AG10803 (cell line): ENCODE measurements around a stretch of chr10.

- RRBS: no CpG with 5 or more reads among the region's 7 CpGs
These were observed 4.2 kb upstream of the CALML5 start for GRCh38 chr10:5503436-5504038.

DNA sequence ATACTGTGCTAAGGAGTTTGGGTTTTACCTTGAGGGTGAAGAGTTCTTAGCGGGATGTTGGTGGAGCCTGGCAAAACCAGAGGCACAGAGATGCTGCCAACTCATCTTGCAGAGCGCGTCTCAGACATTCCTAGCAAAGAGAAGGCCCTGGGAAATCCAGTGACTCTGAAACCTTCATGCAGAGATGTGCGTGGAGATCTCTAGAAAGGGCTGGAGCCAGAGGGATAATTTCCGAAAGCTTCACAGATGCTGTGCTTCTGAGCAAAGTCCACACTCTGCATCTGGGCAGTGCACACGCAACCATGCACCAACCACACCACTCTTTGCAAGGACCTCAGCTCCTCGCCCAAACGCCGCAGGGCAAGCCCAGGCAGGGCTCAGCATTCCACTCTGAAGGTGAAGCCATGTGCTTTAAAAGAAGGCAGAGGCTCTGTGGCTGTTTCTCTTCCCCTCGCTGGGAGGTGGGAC, 48.5 kb downstream of the ASB13 start:
- RRBS: no CpG with 5 or more reads among the region's 10 CpGs

DNA sequence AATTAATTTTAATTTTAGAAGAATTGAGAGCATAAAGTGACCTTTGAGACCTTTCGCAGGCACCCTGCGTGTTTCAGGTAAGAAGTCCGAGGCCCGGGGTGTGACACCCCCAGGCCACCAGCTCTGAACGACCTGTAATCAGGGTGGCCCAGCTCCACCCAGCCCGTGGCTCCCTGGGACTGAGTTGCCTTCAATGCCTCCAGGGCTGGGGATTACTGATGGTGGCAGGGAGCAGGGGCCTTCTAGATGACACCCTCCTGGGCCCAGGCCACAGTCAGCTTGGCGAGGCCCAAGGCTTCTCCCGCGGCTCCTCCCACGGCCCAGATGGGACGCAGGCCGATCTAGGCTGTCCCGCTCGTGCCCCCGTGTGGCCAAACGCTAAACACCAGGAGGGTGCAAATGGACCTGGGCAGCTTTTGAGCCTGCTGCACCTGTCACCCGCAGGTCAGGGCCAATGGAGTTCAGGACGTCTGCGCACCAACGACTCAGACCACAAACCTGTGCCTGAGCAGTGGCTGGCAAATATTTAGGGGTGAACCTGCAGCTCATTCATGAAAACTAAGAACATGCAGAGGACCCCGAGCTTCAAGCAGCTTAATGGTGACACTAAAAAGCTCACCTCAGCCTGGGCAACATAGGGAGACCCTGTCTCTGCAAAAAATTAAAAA, 43.3 kb downstream of the ASB13 start:
- RRBS: no CpG with 5 or more reads among the region's 21 CpGs

DNA sequence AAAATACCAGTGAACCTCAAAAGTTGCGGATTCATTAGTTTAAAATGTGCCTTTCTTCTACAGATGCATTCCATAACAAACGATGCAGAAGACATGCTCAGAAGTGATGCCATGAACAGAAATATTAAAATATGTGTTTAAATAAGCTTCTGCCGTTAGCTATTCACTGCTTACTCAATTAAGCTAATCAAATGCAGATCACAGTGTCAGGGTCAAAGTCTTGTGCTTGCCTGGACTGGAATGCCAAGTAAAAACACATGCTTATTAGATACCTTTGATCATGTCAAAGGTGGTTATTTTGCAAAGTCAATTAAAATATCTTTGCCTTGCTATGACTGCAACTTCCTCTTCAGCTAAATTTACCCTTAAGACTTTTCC, 1.0 kb downstream of the ASB13 start:
- RRBS: no CpG with 5 or more reads among the region's 3 CpGs

DNA sequence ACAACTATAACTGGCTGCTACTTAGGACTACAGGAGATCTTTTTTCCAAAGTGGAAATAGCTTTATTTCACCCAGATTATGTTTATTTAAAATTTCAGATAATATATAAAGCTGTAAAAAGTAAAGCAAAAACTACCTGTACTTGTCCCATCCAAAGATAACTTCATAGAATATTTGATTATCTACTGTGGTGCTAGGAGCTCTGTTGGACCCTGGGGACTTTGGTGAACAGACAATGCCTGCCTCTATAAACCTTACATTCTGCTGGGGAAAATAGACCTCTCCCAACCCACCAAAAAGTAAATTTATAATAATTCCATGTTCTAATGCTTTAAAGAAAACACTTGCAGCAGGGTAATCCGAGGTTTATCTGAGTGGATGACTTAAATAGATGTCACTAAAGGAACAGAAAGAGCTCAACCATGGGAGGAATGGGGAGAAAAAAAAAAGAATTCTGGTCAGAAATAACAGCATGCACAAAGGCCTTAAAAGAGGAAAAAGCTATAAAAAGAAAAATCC, 9.1 kb downstream of the TASOR2 start:
- RRBS: no CpG with 5 or more reads among the region's 1 CpG

DNA sequence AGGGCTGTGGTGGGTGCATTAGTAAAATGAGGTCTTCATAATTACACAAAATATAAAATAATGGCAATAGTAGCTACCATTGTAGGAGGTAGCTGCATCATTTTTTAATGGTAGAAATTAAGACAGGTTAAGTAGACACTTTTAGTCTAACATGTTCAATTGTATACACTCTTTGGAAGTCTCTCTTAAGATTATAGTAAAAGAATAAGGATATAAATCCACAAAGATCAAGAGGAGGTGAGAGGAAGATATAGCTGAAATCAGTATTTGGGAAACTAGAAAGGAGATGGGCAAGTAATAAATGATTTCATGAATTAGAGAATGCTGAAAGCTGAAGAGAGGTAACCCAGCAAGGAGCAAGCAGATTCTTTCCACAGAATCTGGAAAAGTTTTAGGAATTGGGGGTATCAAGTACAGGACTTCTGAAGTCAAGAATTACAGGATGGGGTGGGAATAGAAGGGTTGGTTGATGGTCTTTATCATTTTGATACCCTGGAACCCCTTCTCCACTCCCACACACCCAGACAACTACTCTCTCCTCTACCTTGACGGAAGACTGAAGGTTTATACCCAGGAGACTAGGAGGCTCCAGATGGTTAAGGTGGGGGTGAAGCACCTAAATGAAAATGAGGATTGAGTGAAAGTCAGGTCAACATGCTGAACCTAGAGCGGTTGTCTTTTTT, 11.0 kb downstream of the TASOR2 start:
- RRBS: no CpG with 5 or more reads among the region's 2 CpGs

DNA sequence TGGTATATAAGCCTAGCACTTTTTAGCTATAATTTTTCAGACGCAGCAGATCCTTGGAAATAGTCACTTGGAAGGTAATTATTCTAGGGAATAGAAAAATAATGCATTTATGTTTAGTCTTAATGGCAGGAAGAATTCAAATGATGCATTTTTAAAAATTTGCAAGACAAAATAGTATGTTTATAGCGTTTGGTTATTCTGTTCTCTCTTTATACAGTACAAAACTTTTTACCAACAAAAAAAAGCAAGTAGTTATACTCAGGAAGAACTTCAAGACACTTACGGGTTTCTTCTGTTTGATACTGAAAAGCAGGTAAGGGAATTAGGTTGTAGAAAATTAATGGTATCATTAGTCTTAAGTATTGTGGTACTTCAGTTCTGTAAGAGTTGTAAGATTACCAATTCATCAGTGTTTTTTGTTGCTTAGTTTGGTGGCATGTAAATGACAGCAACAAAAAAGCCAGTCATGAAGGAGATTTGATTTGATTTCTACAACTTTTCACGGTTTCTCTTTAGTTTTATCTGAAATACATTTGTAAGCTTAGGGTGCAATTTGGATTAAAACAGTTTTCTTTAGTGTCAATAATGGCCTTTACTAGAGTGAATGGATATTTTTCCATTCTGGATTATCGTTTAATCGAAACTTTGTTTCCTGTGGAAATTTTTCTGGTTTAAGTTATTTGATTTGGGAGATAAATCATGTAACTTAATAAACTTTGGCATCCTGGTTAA, 28.1 kb downstream of the TASOR2 start:
- RRBS: no CpG with 5 or more reads among the region's 6 CpGs

DNA sequence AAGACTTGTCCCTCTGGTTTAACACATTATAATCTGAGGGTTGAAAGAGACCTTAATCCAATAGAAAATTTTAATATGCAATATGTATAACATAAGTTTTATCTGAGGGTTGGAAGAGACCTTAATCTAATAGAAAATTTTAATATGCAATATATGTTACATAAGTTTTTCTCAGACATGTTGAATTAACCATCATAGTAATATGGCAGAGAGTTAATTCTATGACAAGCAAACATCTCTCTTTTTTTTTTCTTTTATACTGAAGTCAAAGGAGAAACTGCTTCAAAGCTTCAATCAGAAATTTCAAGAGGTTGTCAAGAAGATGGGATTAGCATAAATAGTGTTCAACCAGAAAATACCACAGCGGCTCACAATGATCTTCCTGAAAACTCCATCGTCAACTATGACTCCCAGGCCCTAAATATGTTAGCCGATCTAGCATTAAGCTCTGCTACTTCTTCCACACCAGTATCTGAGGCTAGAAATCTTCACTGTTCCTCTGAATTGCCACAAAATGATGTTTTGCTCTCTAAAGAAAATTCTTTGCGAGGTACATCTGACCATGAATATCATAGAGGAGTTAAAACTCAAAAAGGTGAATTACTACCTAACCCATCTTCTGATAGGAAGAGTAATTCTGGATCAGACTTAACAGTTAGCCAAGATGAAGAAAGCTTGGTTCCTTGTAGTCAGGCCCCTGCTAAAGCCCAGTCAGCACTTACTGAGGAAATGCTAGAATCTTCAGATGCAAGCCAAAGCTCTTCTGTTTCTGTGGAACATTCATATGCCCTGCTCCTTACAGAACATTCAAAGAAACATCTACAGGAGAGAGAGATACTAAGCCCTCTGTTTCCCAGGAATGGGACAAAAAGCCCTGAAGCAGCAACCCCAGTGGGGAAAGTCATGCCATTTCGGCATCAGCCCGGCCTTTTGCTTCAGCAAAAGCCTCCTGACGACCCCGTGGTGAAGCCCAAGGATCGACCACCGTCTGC, 55.0 kb downstream of the TASOR2 start:
- RRBS: no CpG with 5 or more reads among the region's 10 CpGs

DNA sequence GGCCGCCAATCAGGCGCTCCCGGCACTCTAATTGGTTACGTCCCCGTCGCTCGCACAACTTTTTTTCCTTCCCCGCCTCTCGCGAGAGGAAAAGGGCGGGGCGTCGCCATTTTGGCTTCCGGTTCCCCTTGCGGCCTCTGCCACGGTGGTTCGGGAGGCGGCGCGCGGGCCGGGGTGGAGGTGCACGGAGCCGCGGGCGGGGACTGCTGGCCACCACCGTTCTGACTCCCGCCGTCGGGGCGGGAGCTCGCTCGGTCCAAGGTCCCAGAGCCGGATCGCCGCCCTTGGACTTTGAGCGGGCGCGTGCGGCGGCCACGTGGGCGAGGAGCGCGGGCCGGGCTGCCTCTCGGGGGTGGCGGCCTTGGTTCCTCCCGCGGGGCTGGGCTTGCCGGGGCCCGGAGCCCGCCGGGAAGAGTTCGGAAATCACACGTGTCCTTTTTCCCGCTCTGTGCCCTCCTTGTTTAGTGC, 321 bp upstream of the GDI2 start:
- RRBS: 1% methylated on average over 46 of the region's 57 CpGs

DNA sequence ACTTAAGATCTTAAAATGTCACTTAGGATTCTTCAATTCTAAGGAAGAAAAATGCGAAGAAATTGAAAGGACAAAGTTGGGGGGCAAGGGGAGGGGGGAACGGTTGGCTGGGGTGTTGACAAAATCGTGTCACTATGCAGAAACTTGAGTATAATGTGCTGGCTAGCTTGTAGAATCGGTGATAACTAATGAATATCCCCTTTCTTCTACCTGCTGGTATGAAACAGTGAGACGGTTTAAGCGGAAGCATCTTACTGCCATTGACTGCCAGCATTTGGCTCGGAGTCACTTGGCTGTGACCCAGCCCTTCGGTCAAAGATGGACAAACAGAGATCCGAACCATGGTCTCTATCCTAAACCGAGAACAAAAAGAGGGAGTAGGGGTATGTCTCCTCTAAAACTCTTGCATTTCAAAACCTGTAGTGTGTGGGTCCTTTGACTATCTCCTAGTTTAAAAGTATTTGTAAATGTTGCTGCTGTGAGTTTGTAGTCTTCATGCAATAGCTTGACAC, 12.8 kb downstream of the FBH1 start:
- RRBS: no CpG with 5 or more reads among the region's 10 CpGs

DNA sequence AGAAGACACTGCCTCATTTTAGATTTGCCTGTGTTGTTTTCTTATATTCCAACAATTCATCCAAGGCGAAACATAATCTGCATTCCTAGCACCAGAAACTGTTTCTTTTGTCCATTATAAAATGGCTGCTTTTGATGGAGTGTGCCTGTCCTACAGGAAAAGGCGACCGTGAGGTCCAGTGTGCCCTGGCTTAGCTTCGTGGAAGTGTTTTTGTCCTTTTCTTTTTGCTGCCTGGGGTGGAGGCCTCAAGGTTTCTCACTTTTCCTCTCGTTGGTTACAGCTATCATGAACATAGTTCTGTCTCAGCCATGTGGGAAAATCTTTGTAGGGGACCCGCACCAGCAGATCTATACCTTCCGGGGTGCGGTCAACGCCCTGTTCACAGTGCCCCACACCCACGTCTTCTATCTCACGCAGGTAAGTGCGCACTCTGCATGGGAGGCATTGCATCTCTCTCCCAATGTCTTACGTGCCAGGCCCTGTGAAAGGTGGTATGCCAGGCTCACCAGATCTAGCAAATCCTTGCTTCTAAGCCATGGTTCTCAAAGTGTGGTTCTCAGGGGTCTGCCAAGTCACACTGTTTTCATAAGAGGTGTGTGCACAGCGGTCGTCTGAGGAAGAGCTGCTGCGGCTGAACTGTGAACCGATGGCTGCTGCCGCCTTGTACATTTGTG, 28.2 kb downstream of the FBH1 start:
- RRBS: no CpG with 5 or more reads among the region's 18 CpGs

DNA sequence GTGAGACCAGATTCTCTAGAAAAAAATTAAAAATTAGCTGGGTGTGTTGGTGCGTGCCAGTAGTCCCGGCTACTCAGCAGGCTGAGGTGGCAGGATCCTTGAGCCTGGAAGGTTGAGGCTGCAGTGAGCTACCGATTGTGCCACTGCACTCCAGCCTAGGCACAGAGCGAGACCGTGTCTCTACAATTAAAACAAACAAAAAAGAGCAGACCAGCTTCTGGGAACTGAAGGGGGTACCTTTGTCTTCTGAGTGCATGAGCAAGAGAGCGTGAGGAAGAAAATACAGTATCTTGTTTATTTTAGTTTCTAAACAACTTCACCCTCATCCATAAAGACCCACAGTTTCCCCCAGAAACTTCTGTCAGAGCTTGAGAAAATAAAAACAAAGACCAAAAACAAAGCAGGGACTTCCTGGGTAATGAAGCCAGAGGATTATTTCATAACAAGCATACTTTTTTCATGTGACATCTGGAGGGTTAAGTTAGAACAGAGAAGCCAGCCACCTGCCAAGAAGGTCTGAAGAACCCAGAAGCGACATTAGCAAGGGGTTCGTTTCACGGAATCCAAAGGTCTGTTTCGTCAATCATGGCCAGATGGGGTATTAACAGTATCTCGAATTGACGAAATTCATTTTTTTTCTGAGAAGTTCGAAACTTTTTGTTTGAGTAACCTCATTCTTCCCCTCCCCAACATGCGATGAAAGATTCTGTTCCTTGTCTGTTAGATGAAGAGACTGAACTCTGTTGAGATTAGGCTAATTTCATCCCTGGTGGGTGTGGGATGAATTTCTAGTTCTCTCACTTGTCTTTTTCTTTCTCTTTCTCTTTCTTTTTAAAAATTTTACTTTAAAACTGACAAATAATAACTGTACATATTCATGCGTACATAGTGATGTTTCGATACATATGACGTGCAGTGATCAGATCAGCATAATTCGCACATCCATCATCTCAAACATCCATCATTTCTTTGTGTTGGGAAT, 10.3 kb upstream of the IL2RA start:
- RRBS: no CpG with 5 or more reads among the region's 18 CpGs

- RRBS: no CpG with 5 or more reads among the region's 21 CpGs
These were observed 2.4 kb upstream of the RBM17 start for GRCh38 chr10:6086203-6087100.

- RRBS: no CpG with 5 or more reads among the region's 4 CpGs
These were observed 17.1 kb downstream of the RBM17 start for GRCh38 chr10:6105829-6106488.

DNA sequence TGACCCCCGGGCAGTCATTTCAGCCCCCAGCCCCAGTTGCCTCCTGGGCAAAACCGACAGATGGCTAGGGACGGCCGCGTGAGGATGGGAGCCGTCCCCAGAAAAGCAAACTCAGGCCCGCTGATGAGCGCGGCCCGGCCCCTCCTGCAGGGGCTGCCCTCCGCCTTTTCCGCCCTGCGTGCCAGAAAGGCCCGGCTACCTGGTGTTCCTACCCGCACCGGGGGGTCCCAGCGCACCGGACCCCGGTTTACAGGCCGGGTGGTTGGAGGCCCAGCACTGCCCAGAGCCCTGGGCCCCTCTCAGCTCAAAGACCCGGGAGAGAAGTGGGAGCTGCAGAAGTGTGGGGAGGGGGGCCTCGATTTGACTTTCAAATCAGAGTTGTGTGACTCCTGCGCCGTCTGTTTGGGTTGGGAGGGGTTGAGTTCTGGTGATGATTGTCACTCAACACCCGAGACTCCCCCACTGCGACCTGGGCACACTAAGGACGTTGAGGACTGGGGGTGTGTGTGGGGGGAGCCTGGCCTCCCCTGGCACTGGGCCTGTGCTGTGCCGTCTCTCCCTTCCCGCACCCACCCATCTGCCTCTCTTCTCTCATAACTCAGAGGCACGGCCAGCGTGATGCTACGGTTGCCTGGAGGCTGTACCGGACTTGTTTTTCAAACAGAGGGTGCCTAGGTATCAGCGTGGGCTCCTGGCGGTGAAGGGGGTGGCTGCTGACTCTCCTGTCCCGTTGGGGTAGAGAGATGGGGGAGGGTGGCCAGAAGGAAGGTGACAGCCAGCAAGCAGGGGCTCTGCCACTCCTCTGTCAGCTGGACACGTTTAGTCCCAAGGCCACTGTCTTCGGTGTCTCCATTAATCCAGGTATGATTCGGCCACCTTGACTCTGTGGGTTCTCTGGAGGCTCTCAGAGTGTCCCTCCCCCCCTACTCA, 56.8 kb upstream of the PFKFB3 start:
- RRBS: 10% methylated on average over 8 of the region's 39 CpGs

GRCh38 chr10:6162406-6162931, 40.3 kb upstream of the PFKFB3 start:
- RRBS: no CpG with 5 or more reads among the region's 6 CpGs

GRCh38 chr10:6163496-6163734, 39.3 kb upstream of the PFKFB3 start:
- RRBS: 3% methylated on average over 20 of the region's 24 CpGs

DNA sequence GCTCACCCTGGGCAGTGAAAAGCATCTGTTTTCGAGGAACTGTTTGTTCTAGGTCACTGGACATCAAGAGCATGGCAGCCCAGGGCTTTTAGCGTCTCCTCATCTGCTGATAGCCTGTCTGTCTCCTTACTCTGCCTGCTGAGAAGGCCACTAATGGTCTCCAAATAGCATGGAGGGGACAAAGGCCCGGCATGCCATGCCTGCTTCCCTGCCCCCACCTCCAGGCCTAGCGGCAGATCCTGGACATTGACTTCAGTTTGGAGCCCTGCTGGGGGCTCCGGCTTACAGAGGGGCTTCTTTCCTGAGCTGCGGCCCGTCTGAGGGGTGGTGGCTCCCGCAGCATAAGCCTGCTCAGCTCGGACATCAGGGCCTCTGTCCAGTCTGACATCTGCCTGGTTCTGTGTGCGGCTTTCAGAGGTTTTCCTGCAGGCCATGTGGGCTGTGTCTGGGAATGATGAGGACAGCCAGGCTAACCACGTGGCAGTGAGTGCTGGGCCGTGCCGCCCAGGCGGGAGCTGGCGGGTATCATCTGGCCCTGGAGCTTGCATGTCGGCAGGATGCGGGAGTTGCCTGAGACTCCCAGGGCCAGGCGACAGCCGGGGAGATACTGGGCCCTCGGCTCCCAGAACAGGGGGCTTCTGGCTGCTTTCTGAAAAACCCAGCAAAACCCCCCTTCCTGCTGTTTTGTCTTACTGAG, 9.1 kb downstream of the PFKFB3 start:
- RRBS: 12% methylated on average over 2 of the region's 20 CpGs

GRCh38 chr10:6230801-6231273, 28.1 kb downstream of the PFKFB3 start:
- RRBS: no CpG with 5 or more reads among the region's 14 CpGs

DNA sequence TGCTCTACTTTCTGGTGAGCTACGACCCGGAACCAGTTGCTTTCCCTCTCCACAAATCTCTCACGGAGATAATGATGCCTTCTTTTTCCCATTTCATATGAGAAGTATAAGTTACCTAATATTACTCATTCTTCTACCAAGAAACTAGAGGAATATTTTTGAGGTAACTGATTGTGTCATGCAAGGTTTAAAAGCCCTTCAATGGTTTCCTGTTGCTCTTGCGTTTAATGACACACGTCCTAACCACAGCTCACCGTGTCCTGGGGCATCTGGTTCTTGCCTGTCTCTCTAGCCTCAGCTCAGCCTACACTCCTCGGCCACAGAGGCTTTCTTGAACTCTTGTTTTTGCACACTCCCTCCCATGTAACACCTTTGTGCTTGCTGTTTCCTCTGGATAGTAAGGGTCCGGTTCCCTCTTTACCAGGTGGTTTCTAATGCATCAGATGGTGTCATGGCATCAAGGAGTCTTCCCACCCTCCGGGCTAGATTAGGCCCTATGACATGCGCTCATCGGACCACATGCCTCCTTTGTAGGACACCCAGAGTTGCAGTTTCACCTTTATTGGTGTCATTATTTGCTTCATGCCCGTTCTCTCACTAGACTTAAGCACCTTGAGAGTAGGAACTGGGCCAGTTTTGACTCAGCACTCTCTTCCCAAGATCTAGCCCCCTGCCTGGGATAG, 67.6 kb downstream of the PFKFB3 start:
- RRBS: 100% methylated on average over 1 of the region's 12 CpGs